Lung (tissue), 4 donors: ENCODE data around the genes WDR47, TMEM167B, GPR61 and GNAI3.

GRCh38 chr1:104664199-104664761 lies 914.6 kb downstream of the AMY1C start:
- PRO-cap: no peak
- RAMPAGE, long total RNA: no peak
- RRBS: no CpG with 5 or more reads among the region's 25 CpGs

DNA sequence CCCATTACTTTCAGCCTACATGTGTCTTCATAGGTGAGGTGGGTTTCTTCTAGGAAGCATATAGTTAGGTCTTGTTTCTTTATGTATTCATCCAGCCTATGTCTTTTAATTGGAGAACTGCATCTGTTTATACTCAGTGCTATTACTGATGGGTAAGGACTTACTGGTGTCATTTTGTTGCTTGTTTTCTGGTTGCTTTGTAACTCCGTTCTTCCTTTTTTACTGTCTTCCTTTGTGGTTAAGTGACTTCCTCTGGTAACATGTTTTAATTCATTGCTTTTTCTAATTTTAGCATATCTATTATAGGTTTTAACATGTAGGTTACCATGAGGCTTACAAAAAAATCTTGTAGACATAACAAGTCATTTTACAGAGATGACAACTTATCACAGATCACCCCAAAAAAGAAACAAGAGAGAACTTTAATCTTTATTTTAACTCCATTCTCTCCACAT lies 160.8 kb downstream of the VAV3 start:
- PRO-cap: no peak
- RAMPAGE, long total RNA: no peak
- RRBS: no CpG with 5 or more reads among the region's 1 CpG

DNA sequence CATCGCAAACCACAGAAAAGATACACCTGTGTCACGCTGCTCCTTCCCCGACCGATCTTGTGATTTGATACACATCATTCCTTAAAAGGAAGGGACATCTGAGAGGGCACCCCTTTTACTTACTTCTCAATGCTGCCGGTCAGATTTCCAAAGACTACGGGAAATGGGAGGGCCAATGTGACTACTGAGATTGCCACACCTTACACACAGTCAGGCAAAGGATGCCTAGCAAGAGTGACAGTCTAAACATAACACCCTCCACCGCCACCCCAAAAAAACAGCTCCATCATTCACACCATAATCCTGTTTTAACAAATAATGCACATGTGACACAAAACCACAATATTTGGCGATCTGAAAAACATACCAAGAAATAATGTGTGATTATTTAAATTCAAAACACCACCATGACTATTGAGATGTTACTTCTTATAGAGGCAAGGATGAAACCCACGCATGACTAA lies 28.1 kb downstream of the VAV3 start:
- PRO-cap: no peak
- RAMPAGE, long total RNA: no peak
- RRBS: no CpG with 5 or more reads among the region's 9 CpGs

DNA sequence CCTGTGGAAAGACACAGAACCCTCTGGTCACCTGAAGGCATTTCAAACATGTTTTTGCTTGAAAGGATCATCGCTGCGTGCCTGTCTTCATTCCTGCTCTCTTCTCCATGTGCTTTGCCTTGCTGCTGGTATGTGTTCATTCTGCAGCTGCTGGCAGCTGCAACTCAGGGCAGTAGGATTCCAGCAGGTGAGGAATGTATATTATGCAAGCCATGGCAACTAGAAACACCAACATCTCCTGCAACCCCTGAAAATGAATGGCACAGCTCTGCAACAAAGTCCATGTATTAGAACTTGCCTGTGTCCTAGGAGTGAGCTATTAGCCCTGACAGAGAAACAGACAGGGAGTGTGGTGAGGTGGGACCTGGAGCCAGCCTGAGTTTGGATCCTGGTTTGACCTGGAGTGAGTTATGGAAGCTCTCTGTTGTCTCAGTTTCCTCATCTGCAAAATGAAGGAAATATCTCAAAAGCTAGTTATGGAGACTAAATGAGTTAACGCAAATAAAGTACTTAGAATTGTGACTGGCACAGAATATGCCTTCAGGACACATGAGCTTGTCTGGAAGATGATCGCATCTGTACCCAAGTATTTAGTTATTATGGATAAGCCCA lies 81.3 kb upstream of the VAV3 start:
- PRO-cap: no peak
- RAMPAGE, long total RNA: no peak
- RRBS: no CpG with 5 or more reads among the region's 4 CpGs

- PRO-cap: no peak
- RAMPAGE, long total RNA: no peak
- RRBS: no CpG with 5 or more reads among the region's 3 CpGs
These were observed 94.0 kb downstream of the SLC25A24 start for GRCh38 chr1:108106185-108106580.

DNA sequence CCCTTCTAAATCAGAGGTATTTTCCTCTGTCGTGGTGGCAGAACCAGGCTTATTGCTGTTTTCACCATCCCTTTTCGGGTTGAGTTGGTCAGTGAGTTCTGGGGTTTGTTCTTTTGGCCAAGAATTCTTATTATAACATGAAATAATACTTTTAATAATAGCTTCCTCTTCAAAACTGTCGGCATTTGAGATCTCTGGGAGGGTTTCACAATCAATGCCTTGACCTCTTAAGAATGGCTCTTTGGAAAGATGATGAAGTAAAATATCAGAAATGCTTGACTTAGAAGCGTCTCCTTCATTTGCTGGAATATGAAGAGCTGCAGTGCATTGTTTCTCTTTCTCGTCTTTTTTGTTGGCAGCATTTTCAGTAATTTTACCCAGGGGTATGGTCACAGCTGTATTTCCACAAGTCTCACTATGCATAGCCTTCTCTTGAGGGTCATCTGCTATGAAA lies 4.8 kb downstream of the AKNAD1 start:
- PRO-cap: no peak
- RAMPAGE, long total RNA: no peak
- RRBS: no CpG with 5 or more reads among the region's 5 CpGs

GRCh38 chr1:108897748-108898146 lies 21.0 kb downstream of the GPSM2 start:
- PRO-cap: no peak
- RAMPAGE, long total RNA: no peak
- RRBS: no CpG with 5 or more reads among the region's 2 CpGs

- PRO-cap: no peak
- RAMPAGE, long total RNA: no peak
- RRBS: no CpG with 5 or more reads among the region's 13 CpGs
These were observed 39.4 kb downstream of the CLCC1 start for GRCh38 chr1:108923679-108924528.

DNA sequence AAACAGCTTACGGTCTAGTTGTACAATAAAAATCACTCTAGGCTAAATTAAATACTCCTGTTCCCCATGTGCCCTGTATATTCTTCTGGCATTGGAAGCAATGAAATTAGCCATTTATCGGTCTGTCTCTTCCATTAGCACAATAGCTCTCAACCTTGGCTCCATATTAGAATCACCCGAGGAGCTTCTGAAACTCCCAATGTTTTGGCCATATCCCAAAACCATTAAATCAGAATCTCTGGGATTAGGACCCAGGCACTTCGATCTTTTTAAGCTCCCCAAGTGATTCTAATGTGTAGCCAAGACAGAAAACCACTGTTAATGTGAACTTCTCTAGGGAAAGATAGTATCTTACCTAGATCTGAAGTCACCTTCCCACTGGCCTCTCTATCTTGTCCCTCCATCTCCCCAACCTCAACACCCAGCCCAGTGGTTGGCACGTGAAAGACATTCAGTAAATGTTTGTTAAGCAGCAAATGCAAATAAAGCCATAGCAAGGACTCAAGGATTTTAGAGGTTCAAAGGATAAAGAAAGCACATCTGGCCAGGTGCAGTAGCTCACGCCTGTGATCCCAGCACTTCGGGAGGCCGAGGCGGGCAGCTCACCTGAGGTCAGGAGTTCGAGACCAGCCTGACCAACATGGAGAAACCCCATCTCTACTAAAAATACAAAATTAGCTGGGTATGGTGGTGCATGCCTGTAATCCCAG lies 9.9 kb downstream of the CLCC1 start:
- PRO-cap: no peak
- RAMPAGE, long total RNA: no peak
- RRBS: no CpG with 5 or more reads among the region's 10 CpGs

DNA sequence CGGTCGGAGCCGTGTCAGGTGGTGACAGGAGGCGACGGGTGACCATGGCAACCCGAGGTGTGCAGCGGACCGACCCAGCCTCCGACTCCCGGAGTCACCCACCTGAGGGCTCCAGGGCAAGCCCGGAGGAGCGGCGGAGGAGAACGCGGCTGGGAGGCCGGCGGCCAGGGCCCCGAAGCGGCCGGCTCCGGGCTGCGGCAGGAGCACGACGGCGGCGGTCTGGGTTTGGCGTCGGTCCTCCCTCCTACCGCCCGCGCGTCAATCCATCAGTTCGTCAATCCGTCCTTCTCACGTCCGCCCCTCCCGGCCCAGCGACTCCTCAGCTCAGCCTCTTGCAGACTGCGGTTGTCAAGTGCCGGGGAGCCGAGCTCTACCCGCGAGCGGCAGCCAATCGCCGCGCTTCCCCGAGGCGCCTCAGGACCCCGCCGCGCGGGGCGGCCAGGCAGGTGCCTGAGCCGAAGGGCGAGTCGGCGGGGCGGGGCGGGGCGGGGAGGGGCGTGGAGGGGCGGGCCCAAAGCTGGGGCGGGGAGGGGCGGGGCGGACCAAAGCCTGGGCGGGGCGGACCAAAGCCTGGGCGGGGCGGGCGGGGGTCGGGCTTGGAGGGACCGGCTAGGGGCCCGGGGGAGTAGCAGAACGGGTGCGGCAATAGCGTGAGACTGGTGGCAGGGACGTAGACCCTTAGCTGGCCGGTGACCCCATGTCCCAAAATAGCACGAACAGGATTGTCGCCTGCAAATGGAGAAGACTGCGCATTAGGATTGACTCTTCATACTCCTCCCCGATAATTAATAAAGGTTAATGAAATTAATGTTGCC lies at the start of gene WDR47:
Gene WDR47, minus strand, starts transcription at position 343 of the 815 bp plus-strand sequence.
- PRO-cap: bidirectional peak, plus-strand start at position 580 of the sequence, minus-strand start at position 343 of the sequence
- RAMPAGE, long total RNA: no peak
- RRBS: 2% methylated on average over 33 of the region's 83 CpGs

GRCh38 chr1:109090481-109091511 lies at the start of gene TMEM167B:
TMEM167B (plus strand) TSS chr1:109090764.
- PRO-cap: bidirectional peak, plus-strand start at chr1:109090773, minus-strand start at chr1:109090619; unidirectional peak, plus-strand start at chr1:109091220
- RAMPAGE, long total RNA: start-site peak on the plus strand at chr1:109090767-109090795, 122 and 44 reads in 2 replicates
- RRBS: under 1% methylated on average over 13 of the region's 57 CpGs

DNA sequence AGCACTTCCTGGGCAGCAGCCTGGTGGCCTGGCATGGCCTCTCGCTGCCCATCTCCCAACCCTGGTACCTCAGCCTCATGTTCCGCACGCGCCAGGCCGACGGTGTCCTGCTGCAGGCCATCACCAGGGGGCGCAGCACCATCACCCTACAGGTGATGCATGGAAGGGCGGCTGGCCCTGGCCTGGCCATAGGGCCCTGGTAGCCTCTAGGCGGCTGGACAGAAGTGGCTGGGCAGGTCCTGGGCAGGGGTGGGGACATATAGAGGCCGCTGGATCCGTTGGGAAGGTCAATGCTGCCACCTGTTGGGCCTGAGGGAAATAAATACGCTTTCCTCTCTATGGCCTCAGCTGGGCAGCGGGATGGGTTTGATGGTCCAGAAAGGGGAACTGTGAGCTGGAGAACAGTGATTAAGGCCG lies 14.3 kb downstream of the CELSR2 start:
- PRO-cap: no peak
- RAMPAGE, long total RNA: no peak
- RRBS: no CpG with 5 or more reads among the region's 14 CpGs

GRCh38 chr1:109347285-109348200 lies 40.7 kb upstream of the MYBPHL start:
- PRO-cap: no peak
- RAMPAGE, long total RNA: no peak
- RRBS: no CpG with 5 or more reads among the region's 7 CpGs

- PRO-cap: no peak
- RAMPAGE, long total RNA: no peak
- RRBS: no CpG with 5 or more reads among the region's 7 CpGs
These were observed 2.4 kb downstream of the PSMA5 start for GRCh38 chr1:109423585-109424434.

GRCh38 chr1:109539579-109540025 lies at the start of gene GPR61:
GPR61 (plus strand) TSS chr1:109539872.
- PRO-cap: no peak
- RAMPAGE, long total RNA: no peak
- RRBS: 35% methylated on average over 4 of the region's 7 CpGs

DNA sequence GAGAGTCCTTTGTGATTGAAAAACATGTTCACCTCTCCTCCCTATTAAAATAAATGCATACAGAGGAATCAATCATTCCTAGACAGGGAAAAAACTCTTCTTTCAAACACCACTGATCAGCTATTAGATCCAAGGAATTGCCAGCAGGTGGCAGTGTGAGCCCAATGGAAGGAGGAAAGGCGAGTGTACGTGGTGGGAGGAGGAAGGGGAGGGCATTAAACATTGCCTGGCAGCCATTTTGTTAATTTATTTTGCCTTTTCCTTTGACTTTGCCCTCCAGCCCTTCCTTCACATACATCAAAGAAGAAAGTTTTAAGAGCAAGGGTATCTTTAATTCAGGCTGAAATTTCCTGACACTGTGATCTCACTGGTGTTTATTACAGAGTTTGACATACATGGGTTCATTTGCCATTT lies 2.1 kb upstream of the GNAI3 start:
- PRO-cap: no peak
- RAMPAGE, long total RNA: no peak
- RRBS: no CpG with 5 or more reads among the region's 2 CpGs

DNA sequence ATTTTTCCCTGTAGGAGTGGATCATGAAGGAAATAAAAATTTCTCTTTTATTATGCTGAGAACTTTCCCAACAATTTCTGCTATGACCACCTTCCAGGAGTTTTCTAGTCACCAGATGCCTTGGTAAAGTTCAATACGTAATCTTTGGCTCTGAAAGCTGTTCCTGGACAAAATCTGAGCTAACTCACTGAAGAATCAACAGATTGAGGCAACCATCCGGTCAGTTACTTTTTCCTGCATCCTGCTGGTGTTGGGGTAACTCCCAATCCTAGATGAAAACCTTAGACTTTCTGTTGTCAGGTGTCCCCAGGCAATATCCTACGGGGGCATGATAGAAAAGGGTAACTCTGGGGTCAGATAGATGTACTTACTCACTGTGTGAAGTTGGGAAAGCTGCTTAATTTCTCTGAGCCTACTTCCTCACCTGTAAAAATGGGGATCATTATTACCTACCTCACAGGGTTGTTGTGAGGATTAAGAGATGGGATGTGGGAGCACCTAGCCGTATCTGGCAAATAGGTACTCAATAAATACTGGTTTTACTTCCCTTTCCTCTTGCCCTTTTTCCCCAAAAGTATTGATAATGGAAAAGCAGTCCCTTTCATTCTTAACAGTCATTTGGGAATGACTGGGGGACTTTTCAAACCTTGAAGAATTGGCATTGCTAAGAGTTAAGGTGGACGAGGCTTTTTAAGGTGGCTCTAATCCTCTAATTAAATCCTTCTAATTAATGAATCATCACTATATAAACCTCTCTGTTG lies 1.5 kb upstream of the GNAI3 start:
- PRO-cap: no peak
- RAMPAGE, long total RNA: no peak
- RRBS: no CpG with 5 or more reads among the region's 5 CpGs

DNA sequence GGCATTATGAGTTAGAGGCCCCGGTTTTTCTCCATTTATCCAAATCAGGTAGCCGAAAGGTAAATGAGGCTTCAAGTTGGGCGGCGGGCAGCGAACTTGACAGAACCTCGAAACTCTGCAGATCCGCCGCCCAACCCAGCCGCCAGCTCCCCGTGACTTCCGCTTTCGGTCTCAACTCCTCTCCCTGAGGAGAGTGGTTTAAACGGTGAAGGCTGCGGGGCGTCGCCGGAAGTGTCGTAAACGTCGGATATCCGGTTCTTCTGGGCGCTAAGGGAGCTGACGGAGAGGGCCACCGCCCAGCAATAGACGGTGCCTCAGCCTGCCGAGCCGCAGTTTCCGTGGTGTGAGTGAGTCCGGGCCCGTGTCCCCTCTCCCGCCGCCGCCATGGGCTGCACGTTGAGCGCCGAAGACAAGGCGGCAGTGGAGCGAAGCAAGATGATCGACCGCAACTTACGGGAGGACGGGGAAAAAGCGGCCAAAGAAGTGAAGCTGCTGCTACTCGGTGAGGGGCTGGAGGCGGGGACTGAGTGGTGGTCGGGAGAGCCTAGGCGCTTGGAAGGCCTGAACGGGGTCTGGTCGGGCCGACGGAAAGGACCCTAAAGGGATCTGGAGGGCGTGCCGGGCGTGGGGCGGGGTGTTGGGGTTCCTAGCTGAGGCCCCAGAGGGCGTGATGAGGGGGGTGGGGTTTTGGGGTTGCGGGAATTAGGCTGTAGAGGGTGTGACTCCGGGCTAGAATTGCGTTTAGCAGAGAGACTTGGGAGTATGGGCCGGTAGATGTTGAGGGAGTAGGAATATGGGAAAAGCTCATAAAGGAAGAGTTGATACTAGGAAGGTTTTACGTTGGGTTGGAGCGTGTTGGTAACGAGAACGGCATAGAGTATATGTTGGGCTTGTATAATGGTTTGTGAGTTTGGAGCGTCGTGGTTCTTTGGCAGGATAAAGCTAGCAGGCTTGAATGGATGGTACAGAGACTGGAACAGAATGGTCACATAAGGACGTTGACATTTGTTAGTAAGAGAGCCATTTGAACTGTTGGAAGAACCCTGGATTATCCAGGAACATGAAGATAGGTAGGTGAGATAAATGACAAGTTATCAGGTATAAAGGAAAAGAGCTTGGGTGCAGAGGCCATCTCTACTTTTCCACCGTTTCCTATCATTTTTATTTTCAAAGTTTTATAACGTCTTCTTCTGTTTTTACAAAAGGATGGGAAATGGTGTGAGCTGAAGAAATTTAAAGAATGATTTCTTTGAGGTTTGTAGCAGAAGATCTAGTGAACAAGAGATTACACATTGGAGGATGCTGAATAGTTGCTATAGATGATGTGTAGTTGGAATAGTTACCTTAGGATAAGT lies at the start of gene GNAI3:
Gene GNAI3, plus strand, starts transcription at position 279 of the 1,355 bp plus-strand sequence.
- PRO-cap: bidirectional peak, plus-strand start at position 299 of the sequence, minus-strand start at position 173 of the sequence
- RAMPAGE, long total RNA: no peak
- RRBS: 3% methylated on average over 12 of the region's 69 CpGs

GRCh38 chr1:109733458-109733657 lies 7.5 kb downstream of the GSTM3 start:
- PRO-cap: no peak
- RAMPAGE, long total RNA: no peak
- RRBS: no CpG with 5 or more reads among the region's 3 CpGs

GRCh38 chr1:109767011-109767289 lies 3.2 kb upstream of the EPS8L3 start:
- PRO-cap: no peak
- RAMPAGE, long total RNA: no peak
- RRBS: no CpG with 5 or more reads among the region's 11 CpGs